Camera-type eye (tissue), 1 donor: ENCODE data around the gene PDE6C.

DNA sequence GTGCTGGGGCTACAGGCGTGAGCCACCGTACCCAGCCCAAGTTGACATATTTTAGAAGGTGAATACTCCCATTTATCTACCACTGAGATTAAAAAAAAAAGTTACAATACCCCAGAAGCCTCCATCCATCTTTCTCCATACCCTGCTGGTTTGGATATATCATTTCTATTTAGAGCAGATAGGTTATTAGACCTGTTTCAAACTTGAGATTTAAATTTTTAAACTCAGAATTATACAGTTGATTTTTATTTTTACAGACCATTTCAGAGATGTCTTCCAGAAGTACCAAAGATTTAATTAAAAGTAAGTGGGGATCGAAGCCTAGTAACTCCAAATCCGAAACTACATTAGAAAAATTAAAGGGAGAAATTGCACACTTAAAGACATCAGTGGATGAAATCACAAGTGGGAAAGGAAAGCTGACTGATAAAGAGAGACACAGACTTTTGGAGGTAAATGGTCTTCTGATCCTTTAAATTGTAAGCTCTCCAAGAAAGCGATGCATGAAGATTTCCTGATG is 3.4 kb downstream of the CEP55 start:
- RAMPAGE, long total RNA = no peak

DNA sequence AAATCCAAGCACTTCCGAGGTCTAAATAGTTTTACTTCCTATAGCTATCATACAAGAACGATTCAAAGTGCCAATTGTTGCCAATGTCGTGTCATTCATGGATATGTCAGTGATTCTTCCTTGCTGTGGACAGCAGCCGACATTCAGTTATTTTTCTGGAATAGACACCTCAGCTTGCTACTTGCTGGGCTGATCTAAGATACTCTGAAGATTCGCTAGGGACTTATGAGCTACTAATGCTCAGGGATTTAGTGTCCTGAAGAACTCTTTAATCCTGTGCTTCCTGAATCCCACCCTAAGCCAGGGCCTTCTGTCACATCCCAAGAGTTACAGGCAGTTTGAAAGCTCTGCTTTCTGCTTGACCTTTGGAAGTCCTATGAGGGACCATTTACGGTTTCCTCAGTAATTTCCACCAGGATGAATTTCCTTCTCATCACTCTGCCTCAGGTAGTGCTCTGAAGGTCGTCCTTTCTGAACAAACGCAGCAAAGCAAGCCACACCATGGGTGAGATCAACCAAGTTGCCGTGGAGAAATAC is at the start of gene PDE6C:
TSS of gene PDE6C (plus strand) at position 313 of the 537 bp plus-strand sequence.
- RAMPAGE, long total RNA = no peak

DNA sequence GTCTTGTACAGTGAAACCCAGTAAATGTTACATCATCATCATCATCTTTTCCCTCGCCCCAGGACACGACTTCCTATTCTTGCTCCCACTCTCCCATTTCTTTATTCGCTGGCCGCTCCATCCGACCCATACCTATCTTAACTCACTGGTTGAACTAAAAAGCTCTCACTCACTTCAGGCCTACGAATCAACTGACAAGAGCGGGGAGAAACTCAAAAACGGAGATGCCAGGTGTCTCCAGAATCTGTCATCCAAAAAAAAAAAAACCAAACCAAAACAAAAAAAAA is 448 bp downstream of the FRA10AC1 start:
- RAMPAGE, long total RNA = no peak

GRCh38 chr10:93907430-93908017 is 13.7 kb downstream of the SLC35G1 start:
- RAMPAGE, long total RNA = no peak

DNA sequence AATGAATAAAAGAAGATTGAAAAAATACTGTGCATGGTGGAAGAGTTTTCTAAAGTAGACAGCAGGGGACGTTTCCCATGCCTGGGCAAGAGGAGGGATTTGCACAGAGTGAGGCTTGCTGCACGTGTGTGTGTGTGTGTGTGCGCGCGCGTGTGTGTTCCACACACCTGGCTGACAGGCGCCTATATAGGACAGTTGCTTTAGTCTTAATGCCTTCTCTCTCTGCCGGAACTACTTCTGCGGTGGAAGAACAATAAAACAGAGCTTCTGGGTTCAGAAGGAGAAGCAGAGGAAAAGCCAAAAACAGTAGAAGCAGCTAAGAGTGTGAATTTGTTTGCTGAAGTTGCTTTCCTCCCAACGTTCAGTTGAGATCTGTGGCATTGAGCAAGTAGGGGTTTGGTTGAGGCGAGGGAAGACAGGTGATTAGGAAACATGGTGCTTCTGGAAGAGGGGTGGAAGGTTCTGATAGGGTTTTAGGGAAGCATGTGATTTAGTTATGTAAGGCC is 2.3 kb downstream of the PLCE1 start:
- RAMPAGE, long total RNA = no peak

GRCh38 chr10:94213385-94213594 is 149.4 kb downstream of the NOC3L start:
- RAMPAGE, long total RNA = no peak

- RAMPAGE, long total RNA = no peak
Observed at GRCh38 chr10:94252210-94253005, 110.3 kb downstream of the NOC3L start.

GRCh38 chr10:94327473-94328505 is 35.0 kb downstream of the NOC3L start:
- RAMPAGE, long total RNA = no peak

DNA sequence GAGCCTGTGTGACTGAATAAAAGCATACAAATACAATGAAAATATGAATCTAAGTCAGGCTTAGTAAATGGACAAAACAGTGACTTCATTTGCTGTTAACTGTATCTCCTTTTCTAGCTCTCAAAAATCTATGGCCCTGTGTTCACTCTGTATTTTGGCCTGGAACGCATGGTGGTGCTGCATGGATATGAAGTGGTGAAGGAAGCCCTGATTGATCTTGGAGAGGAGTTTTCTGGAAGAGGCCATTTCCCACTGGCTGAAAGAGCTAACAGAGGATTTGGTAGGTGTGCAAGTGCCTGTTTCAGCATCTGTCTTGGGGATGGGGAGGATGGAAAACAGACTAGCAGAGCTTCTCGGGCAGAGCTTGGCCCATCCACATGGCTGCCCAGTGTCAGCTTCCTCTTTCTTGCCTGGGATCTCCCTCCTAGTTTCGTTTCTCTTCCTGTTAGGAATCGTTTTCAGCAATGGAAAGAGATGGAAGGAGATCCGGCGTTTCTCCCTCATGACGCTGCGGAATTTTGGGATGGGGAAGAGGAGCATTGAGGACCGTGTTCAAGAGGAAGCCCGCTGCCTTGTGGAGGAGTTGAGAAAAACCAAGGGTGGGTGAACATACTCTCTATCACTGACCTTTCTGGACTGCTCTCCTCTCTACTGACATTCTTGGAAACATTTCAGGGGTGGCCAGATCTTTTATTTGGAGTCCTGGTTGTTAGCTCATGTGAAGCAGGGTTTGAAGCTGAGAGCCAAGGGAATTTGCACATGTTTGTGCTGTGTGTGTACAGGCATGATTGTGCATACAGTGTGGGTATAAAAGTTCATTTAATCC is 12.7 kb downstream of the CYP2C19 start:
- RAMPAGE, long total RNA = no peak

DNA sequence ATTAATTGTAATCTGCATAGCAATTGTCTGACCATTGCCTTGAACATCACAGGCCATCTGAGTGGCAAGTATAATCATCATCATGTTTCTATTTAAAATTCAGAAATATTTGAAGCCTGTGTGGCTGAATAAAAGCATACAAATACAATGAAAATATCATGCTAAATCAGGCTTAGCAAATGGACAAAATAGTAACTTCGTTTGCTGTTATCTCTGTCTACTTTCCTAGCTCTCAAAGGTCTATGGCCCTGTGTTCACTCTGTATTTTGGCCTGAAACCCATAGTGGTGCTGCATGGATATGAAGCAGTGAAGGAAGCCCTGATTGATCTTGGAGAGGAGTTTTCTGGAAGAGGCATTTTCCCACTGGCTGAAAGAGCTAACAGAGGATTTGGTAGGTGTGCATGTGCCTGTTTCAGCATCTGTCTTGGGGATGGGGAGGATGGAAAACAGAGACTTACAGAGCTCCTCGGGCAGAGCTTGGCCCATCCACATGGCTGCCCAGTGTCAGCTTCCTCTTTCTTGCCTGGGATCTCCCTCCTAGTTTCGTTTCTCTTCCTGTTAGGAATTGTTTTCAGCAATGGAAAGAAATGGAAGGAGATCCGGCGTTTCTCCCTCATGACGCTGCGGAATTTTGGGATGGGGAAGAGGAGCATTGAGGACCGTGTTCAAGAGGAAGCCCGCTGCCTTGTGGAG is 3.3 kb downstream of the CYP2C9 start:
- RAMPAGE, long total RNA = no peak

DNA sequence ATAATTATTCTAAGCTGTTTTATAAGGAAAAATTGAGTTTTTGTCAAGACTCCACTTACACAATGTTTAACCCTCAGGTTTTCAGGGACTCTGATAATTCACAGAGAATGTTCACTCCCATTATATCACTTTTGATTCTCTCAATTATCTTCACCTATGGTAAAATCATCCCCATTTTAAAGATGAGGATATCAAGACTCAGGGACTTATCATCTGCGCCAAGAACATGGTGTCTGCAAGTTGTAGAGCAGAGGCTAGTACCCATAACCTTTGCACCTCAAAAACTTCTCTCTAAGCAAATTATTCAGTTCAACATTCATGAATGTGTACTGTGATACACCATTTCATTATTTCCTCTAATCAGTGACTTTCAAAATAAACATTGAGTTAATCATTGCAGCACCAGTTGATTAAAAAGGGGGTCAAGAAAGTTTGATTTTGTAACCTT is 47.5 kb upstream of the CYP2C8 start:
- RAMPAGE, long total RNA = no peak

DNA sequence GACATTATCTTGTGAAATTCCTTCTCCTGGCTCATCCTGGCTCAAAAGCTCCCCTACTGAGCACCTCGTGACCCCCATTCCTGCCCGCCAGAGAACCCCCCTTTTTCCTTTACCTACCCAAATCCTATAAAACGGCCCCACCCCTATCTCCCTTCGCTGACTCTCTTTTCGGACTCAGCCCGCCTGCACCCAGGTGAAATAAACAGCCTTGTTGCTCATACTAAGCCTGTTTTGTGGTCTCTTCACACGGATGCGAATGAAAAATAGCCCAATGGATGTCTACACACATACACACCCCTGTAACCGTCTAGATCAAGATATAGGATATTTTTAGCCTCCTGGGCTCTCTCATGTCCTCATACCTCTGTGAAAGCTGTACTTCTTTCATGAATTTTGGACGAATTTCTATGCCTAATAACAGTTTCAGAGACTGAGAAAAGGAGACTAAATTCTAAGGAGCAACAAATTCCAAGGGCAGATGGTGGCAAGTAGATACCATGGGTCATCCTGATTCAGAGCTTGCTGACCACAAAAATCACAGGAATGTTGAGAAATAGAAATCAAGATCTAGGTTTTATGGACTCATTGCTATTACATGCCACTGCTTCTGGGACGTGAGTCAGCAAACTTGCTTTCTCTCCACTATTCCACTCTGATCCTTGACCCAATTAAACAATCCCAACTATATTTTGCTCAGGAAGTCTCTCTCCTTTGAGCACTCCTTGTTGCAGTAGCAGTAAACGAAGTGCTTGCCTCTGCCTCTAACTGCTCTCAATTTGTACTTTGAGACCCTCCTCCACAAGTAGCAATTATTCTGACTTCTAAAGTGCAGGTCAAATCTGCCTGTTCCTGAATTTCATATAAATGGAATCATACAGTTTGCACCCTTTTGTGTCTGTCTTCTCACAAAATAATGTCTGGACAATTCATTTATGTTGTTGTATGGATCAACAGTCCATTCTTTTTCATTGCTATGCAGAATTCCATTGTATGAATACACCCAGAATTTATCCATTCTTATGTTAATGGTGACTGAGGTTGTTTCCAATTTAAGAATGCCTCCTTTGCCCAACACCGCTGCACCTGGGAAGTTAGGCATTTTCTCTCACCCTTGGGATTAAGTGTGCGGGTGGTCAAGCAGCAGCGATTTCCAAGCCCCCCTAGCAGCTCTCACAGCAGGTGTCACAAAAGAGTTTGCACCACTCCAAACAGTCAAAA is 35.7 kb downstream of the ACSM6 start:
- RAMPAGE, long total RNA = no peak

DNA sequence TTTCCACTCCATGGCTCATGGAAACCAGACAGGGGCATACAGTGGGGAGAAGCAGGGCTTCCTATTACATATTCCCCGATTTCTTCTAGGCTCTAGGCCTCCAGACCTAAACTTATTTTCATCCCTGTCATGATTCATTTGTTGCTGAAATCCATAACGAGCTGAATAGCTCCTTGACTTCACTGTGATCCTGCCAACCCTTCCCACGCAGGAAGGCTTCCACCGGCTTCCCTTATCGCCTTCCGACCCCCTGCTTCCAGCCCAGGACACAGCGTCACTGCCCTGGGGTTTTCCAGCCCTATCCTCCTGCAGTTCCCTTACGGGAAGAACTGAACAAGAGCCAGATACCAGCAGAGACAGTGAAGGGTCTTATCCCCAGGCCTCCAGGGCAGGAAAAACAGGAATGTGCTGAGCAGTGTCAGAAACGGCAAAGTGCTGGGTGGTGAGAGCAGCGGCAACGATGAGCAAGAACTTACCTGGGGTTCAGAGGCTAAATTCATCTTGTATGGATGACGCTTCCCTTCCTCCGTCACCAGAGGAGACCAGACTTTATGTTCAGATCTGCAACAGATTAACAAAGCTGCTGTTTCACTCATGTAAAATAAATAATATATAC is 22.4 kb downstream of the PDLIM1 start:
- RAMPAGE, long total RNA = no peak

DNA sequence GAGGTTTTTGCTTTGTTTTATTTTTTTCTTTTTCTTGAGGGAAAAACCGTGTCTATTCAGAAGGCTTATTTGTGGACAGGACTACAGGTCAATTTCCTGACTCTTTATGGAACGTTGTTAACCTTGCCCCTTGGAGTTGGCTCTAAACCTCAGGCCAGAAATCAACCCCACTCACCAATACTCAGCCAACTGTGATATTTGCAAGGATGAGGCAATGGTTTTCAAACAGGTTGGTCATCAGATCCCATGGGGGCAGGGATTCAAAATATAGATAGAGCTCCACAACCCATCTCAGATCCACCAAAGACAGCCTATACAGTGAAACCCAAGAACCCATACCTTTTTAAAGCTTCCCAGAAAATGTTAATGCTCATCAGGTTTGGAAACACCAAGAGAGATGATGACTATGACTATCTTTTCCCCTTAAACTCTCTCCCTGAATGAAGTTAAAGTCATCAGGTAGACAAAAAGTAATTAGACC is 10.1 kb downstream of the PDLIM1 start:
- RAMPAGE, long total RNA = no peak

DNA sequence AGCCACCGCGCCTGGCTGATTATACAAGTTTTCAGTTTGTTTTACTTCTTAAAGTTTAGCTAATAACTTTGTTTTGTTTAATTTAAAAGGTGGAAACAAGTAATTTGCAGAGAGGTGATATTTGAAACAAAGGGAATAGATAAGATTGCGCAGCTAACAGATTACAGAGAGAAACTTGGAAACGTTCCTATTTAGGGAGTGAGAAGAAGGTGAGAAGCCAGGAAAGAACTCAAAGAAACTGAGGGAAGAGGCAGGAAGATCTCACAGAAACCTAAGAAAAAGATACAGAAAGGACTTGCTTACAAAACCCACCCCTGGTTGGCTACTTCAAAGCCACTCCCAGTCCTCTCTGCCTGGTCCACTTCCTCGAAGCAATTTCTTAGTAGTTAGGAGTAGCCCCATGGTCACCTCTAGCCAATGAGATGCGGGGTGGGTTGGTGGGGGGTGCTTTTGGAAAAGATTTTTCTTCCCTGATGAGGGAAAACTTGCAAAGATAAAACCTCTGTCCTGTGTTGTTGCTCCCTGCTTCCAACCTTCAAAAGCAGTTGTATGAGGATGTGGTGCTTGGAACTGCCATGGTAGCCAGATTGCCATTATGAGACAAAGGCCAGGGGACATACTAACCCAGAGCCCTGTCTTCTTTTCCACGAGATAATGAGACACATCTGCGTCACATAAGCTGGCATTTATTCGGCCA is 15.2 kb upstream of the PDLIM1 start:
- RAMPAGE, long total RNA = no peak

- RAMPAGE, long total RNA = no peak
Observed at GRCh38 chr10:95392845-95393331, 102.1 kb upstream of the PDLIM1 start.

DNA sequence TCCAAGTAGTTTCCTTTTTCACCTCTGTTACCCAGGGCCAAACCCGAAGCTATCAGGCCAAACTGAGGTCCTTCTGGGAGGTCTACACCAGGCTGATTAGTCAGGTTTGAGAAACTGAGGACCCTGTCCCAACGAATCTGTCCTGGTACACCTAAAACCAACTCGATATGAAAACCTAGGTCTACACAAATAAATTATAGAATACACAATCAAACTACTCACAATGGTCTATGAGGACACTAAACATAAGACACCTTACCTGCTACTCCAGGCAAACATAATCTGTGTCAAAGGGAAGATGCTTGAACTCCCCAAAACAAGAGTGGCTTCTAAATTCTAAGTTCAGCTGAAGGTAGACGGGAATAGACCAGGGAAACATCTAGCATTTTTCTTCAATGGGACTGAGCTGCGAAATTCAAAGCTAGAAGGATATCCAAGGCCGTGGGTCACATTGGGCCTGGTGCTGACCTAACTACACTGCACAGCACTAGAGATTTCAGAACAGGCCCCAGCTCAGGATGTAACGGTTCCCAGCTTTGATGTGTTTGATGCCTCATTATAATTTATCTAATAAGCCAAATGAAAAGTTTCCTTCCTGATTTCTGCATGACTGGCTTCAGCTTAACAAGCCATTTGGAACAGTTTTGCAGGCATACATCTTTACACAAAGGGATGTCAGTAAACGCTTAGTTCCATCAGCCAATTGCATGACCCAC is 121.8 kb upstream of the PDLIM1 start:
- RAMPAGE, long total RNA = no peak

- RAMPAGE, long total RNA = no peak
Observed at GRCh38 chr10:95419215-95419955, 128.6 kb upstream of the PDLIM1 start.

- RAMPAGE, long total RNA = no peak
Observed at GRCh38 chr10:95430381-95430813, 130.8 kb downstream of the SORBS1 start.

DNA sequence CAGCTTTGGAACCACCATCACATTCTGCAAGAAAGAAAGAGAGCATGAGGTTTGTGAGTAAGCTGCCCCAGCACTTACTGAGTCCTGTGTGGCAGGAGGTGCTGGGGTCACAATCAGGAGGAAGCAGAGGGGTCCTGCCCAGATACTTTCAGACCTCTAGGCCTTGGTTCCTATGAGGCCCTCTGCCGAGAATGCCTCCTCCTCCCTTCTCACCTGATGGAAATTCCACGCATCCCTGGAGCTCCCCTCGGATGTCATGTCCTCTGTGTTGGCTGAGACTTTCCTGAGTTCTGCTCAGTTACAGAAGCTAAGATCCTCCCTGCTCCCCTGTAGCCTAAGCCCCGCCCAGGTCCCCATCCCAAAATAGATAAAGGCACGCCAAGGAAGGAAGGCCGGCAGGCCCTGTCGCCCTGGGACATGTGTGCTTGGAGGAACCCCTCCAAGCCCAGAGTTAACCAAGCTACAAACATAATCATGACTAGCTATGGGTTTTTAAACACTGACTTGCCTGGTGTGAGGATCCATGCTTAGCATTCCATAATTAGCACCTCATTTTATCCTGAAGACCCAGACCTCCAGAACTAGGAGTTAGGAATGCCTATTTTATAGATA is 123.5 kb downstream of the SORBS1 start:
- RAMPAGE, long total RNA = no peak